Endodermal cell (in vitro differentiated cells): ENCODE data around the genes REG1A, TRABD2A, KCMF1 and TCF7L1.

DNA sequence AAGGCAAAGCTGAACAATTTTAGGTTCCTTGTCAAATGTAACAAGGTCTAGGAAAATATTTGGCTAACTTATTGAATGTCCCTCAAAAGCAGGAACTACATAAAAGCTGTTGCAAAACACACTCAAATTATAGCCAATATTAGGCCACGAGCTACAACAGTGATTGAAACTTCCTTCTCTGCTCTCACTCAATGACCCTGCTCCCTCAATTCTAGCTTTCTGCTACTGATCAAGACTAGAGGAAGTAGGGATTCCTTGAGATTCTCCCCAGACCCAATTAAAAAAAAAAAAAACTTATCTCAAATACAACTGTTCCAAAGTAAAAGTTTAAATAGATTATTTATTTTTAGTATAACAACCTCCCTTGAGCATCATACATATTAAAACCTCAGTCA is 317.2 kb upstream of the REG3G start:
- PRO-cap, result no peak

DNA sequence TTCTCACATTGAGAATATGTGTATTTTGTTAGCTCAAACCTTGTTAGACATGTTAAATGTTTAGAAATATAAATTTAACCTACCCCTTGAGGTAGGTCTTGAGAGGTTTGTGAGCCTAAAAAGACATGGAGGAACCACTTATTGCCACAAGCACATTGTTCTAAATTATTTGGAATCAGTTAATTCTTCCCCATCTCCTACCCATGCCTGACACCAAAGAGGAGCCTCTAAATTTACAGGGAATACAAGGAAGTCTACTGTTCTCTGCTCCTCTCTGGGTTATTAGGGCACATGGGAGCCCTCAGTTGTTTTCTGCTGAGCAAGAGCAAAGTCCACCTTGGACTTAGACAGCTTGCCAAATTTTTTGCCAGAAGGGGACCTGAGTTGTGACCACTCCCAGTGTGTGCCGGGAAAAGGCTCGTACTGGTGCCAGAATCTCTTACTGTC is 324 bp upstream of the REG1A start:
- PRO-cap, result no peak

GRCh38 chr2:79120388-79120787 is at the start of gene REG1A:
Gene REG1A (plus strand): TSS chr2:79120488.
- PRO-cap, result no peak

GRCh38 chr2:79122796-79123212 is 2.5 kb downstream of the REG1A start:
- PRO-cap, result no peak

DNA sequence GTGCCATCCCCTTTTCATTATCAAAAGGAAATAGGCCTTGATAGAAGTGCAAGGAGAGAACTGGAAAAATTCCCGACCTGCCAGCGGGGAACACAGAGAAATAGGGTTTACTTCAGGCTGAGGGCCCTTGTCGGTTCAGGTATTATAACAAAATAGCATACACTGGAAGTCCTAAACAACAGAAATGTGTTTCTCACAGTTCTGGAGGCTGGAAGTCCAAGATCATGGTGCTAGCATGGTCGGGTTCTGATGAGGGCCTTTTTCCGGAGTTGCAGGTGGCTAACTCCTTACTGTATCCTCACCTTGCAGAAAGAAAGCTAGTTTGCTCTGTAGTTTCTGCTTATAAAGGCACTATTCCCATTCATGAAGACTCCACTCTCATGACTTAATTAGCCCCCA is 215.7 kb upstream of the LRRTM1 start:
- PRO-cap, result no peak

- PRO-cap, result no peak
Measured at GRCh38 chr2:81466702-81467817, 1162.5 kb upstream of the LRRTM1 start.

- PRO-cap, result no peak
Measured at GRCh38 chr2:82790272-82791153, 1668.6 kb downstream of the SUCLG1 start.

GRCh38 chr2:82797156-82797823 is 1661.8 kb downstream of the SUCLG1 start:
- PRO-cap, result no peak

DNA sequence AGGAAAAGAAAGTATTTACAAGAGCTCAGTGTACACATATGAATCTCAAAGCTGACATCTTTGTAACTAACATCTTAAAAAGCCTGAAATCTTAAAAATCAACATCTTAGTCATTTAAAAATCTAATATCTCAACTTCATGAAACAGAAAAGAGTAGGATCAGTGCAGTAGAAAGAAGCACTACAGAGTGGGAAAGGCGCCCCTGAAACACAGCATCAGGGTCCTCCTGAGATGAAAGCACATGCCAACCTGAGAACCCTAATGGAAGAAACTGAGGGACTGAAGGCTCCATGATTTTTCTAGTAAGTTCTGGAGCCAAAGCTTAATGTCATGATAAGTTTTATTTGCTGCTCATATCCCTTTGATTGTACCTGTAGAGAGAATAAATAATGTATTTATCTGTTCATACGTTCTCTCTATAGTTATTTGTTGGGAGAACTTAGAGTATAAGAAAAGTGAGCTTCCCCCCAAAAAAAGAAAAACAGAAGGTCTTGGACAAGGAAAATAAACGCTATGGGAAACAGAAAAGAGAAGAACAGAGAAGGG is 465.8 kb downstream of the SUCLG1 start:
- PRO-cap, result unidirectional peak, minus-strand start at position 257 of the sequence

GRCh38 chr2:84053006-84053351 is 406.1 kb downstream of the SUCLG1 start:
- PRO-cap, result no peak

DNA sequence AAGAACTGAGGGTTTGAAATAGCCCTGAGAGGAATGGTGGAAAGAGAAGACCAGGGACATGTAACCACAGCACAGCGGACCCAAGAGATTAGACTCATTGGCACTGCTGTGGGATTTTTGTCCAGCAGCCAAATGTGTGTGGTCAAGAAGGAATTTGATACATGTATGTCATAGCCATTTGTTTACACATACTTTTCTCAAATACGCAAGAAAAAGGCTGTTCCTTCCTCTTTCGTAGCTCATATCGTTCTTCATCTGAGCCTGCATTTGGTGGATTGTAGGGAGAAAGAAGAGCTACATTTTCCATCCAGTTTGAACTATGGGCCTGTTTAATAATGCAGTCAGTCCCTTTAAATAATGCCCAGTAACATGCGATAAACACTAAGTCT is 73.7 kb downstream of the TRABD2A start:
- PRO-cap, result no peak

- PRO-cap, result no peak
Measured at GRCh38 chr2:84849352-84849973, 31.4 kb downstream of the TRABD2A start.

GRCh38 chr2:84880500-84881690 is at the start of gene TRABD2A:
Gene TRABD2A (minus strand): TSS chr2:84881084.
- PRO-cap, result unidirectional peak, minus-strand start at chr2:84881301

GRCh38 chr2:84962888-84963331 is 8.1 kb upstream of the KCMF1 start:
- PRO-cap, result no peak

DNA sequence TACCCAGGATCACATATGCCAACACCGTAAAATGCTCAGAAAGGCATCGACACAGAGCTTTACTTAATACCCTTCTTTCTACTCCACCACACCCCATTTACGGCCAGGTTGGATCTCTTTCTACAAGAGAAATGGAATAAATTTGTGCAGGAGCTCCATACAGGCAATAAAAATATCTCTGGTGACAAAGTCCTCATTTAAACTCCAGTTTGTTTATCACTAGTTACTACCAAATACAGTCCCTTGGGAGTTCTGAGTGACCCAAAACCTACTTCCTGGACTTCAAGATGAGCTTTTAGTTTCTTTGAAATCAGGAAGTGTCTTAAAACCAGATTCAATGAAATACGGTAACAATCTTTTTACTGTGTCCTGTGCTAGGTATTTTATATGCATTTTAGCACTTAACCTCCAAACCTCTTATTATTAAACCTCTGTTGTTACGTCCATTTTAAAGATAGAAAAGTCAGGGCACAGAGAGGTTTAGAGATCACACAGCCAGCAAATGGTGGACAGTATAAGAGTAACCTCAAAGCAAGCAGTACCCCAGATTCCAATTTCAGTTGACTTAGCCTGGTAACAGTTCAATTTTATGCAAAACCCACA is 1.5 kb upstream of the KCMF1 start:
- PRO-cap, result no peak

- PRO-cap, result bidirectional peak, plus-strand start at chr2:84970397, minus-strand start at chr2:84970140; bidirectional peak, plus-strand start at chr2:84970577, minus-strand start at chr2:84970485; bidirectional peak, plus-strand start at chr2:84970644, minus-strand start at chr2:84970712; bidirectional peak, plus-strand start at chr2:84970811, minus-strand start at chr2:84970817; bidirectional peak, plus-strand start at chr2:84971348, minus-strand start at chr2:84971172
Measured at GRCh38 chr2:84970255-84971315, at the start of gene KCMF1. Gene KCMF1 (plus strand): TSS chr2:84971161.

DNA sequence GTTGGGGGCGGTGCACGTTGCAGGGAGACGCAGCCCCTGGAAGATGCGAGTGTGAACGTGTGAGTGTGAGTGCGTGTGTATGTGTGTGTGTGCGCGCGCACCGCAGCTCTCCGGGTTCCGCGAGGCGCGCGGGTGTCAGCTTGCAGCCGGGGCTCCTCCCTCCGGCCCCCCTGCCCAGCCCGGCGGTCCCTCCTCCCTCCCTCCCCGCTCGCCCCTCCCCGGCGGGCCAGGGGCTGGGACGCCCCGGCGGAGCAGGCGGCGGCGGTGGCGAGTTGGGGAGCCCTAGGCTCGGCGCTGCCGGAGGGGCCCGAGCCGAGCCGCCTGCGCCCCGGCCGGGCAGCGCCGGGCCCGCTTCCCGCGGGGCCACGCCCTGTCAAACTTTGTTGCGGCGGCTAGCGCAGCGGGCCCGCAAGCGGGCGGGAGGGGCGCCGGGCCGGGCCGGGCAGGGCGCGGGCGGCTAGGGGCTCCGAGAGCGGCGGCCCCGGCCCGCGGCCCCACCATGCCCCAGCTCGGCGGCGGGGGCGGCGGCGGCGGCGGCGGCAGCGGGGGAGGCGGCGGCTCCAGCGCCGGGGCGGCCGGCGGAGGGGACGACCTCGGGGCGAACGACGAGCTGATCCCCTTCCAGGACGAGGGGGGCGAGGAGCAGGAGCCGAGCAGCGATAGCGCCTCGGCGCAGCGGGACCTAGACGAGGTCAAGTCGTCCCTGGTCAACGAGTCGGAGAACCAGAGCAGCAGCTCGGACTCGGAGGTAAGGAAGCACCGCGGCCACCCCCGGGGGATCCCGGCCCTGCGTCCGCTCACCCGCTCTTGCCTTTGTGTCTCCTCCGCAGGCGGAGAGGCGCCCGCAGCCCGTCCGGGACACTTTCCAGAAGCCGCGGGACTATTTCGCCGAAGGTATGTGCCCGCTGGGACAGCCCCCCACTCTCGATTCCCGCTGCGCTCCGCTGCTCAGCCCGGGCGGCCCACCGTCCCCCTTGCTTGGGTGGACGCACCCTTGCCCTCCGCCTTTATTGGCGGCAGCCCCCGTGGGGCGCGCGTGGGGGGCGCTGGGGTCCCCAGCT is at the start of gene TCF7L1:
Gene TCF7L1 (plus strand): TSS at position 207 of the 1,061 bp plus-strand sequence.
- PRO-cap, result bidirectional peak, plus-strand start at position 229 of the sequence, minus-strand start at position 79 of the sequence; bidirectional peak, plus-strand start at position 726 of the sequence, minus-strand start at position 722 of the sequence; bidirectional peak, plus-strand start at position 947 of the sequence, minus-strand start at position 817 of the sequence

GRCh38 chr2:85216007-85216521 is 82.9 kb downstream of the TCF7L1 start:
- PRO-cap, result no peak

GRCh38 chr2:85255452-85255838 is 72.3 kb downstream of the TGOLN2 start:
- PRO-cap, result unidirectional peak, minus-strand start at chr2:85255579

GRCh38 chr2:85258860-85260261 is 68.4 kb downstream of the TGOLN2 start:
- PRO-cap, result no peak